Mesenchymal stem cell of adipose (primary cell): ENCODE measurements around the gene CABCOCO1.

- CAGE, long polyA plus RNA: no peak
These were observed 171.0 kb downstream of the SLC16A9 start for GRCh38 chr10:59538711-59539051.

DNA sequence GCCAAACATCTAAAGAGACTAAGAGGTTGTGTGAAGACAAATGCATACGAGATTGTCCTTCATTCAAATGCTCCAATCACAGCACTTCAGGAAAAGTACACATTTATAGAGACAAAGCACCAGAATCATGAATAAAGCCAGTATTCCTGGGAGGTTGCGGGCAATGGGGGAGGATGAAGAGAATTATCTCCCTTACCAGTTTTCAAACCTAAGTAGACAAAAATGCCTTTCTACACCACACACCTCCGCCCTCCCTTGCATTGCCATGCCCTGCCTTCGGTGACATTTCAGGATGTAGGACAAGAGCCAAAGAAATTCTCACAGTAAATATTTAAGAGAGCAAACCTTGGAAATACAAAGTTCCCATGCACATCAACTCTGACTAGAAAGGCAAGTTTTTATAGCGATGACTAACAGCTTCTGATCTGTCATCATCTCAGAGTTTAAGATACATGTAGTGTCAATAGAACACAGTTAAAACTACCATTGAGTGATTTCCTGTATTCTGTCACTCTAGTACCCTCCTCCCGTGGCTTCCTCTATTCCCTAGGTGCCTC is 20.9 kb downstream of the SLC16A9 start:
- CAGE, long polyA plus RNA: no peak

DNA sequence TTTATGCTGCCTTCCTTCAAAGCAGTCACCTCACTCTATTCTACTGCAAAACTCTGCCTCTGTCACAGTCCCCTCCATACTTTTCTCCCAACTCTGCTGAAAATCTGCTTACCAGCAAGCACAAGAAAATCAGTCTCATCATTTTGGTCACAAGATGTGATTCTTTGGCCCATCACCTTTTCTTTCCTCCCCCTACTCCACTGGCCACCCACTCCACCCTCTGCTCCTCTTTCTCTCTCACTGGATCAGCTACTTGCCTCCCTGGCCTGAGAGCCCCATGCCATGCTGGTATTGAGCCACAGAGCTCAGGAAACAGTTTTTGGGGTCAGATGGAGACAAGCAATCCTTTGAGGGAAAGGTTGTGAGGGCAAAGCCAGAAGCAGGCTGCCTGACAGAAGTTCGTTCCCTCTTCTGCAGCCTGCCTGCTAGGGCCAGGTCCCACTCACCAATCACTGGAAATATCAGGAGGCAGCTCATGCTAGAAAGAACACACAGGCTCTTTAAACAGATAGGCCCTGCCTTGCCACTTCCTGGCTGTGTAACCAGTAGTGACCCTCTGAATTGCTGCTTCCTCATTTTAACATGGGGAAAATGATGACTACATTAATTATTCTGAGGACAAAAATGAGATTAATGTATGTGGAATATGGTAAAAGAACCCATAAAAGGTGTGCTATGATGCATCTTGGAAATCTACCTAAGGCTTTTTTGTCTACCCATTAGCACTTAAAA is 50.3 kb upstream of the MRLN start:
- CAGE, long polyA plus RNA: no peak

- CAGE, long polyA plus RNA: no peak
These were observed 36.6 kb downstream of the CCDC6 start for GRCh38 chr10:59869452-59870416.

DNA sequence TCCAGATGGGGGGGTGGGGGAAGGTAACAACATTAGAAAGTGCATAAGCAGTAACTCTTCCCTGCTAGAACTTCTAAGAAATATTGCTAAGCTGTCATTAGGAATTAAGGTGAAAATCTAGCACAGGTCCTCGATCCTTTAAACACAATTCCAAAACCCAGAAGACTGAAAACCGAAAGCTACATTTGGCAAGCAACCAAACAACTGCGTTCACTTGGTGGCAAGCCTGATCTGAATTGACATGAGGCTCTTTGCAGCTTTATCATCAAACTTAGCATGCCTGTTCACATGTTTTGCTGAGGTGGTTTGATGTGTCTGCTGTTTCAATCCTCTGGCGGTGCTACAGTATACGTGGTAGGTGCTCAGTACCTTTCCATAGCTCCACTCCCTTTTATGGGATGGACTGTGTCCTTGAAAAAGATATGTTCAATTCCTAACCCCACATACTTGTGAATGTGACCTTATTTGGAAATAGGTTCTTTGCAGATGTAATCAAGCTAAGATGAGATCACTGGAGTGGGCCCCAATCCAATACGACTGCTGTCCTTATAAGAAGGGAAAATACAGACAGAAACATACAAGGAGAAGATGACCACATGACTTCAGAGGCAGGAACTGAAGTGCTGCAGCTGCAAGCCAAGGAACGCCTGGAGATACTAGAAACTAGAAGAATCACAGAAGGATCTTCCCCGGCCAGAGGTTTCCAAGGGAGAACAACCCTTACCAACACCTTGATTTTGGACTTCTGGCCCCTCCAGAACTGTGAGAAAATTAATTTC is 33.4 kb downstream of the CCDC6 start:
- CAGE, long polyA plus RNA: no peak

- CAGE, long polyA plus RNA: no peak
These were observed 24.6 kb downstream of the CCDC6 start for GRCh38 chr10:59881861-59882147.

- CAGE, long polyA plus RNA: no peak
These were observed 20.9 kb downstream of the CCDC6 start for GRCh38 chr10:59885391-59885989.

DNA sequence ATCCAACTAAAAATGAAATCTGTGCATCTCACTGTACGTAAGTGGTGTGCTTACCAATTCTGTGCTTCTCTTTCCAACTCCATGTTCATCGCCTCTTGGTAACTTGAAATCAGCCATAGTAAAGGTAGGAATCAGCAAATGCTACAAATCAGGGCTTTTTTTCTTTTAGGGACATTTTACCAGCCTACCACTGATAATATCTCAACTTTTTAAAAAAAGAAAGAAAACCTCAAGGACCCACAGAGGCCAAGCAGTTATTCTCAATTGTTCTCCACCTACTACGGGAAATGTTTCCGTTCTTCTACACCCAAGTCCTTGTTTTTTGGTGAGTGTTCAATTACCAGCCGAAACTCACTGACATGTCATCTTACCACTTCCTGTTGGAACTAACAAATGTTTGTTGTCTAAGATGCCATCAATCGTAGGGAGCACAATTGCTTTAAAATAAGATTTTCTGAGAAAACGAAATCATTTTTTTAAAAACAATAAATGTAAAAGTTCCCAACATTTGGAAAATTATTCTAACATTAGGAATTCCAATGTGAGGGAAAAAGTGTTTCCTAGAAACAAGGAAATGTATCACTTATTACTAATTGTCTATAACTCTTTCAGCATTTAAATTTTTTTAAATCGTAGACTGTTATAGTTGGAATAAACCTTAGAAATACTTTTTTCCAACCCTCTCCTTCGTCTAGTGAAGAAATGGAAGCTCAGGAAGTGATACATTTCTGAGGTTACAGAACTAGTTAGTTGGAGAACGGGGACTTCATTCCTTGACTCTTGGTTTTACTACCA is 50.1 kb upstream of the CDK1 start:
- CAGE, long polyA plus RNA: no peak

DNA sequence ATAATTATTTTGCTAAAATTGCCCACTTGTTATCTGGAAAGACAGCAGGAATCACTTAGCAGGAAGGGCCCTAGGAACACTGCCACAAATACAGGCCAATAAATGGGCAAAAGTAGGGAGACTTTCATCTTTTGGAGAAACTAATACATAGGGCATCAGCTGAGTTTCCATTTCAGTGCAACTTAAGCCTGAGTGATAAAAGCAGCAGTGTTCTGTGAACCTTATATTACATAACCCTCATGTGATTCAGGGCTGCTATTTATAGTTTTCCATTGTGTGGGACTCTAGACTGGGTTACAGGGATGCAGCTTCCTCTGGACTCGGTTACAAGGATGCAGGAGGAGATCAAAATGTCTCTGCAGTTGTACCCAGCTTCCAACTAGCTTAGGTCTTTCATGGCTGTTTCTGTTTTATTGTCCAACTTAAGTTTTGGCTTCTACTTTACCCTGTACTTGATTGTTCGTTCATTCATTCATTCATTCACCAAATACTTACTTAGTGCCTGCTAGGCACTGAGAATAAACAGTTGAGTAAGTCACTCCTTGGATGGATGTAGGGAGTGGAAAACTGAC is 32.6 kb downstream of the CDK1 start:
- CAGE, long polyA plus RNA: no peak

DNA sequence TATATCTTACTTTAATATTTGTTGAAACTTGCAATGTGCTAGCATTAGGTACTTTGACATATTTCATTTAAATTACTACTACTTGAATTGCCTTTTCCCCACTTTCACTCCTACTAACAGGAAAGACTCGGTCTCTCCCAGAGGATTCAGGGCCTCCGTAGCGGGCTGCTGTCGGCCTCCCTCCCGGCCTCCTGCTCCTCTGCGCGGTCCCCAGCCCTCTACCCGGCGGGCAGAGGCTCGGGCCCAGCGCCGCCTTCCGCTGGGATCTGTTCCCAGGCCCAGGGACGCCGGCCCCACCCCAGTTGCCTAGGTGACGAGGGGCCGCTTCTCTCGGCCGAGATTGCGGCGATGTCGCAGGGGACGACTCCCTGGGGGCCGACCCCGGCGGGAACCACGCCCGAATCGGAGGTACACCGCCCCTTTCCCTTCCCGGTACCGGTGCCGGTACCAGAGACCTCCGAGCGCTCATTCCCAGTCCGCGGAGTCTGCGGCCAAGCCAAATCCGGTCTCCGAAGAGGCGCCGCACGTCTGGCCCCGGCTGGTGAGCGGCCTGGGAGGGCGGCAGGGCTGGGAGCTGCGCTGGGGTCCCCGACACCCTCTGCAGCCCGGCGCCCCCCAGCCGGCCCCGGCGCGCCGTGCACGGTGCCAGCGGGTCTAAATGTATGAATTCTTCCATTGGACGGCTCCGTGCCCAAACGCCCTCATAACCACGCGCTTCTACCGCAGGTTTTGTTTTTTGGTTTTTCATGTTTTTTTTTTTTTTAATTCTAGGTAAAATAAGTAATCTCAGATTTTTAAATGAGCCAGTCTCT is at the start of gene CABCOCO1:
Gene CABCOCO1, plus strand, starts transcription at position 305 of the 812 bp plus-strand sequence.
- CAGE, long polyA plus RNA: no peak

DNA sequence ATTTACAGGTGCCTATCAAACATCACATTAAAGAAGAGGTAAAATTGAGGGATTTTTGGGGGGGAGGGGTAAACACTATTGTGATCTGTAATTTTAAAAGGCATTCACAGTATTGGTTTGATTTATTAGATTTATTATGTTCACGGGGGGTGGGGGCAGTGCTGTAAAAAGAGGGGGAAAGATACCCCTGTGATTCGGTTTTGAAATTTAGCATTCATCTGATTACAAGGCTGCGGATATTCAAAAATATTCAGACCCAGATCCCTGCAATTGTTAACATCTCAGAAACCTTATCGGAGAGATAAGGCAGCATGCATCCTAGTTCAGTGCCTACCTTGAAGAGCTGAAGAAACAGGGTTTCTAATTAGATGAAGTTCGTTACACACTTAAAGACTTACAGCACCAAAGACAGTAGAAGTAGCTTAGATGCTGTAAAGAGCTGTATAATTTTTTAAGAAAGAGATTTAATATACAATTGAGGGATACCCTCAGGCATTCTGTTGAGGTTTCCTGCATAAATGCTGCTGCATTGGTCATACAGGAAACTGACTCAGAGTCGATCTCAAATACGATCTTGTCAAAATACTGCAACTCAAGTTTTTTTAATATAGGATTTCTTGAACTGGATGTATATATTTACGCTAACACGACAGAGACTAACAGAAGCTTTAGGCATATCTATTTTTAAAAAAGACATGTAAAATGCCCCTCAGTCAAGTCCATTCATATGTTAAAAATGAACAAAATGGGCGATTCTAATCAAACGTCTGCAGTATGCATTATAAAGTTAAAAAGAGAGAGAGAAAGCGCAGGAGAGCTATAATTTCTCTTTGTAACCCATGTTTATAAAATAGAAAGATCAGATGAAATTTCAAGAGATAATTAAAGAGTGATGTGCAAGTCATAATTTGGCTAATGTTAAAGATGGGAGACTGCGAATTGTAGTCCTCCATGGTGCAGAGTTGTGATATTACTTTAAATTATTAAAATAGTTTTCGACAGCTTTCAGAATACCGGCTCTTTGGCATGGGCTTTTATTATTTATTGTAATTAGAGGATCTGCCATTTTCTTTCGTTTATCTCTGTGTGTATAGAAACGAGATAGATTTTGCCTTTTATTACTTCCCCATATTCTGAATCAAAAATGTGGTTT is 2.4 kb upstream of the ARID5B start:
- CAGE, long polyA plus RNA: no peak

GRCh38 chr10:62005541-62006179 is 104.2 kb downstream of the ARID5B start:
- CAGE, long polyA plus RNA: no peak

DNA sequence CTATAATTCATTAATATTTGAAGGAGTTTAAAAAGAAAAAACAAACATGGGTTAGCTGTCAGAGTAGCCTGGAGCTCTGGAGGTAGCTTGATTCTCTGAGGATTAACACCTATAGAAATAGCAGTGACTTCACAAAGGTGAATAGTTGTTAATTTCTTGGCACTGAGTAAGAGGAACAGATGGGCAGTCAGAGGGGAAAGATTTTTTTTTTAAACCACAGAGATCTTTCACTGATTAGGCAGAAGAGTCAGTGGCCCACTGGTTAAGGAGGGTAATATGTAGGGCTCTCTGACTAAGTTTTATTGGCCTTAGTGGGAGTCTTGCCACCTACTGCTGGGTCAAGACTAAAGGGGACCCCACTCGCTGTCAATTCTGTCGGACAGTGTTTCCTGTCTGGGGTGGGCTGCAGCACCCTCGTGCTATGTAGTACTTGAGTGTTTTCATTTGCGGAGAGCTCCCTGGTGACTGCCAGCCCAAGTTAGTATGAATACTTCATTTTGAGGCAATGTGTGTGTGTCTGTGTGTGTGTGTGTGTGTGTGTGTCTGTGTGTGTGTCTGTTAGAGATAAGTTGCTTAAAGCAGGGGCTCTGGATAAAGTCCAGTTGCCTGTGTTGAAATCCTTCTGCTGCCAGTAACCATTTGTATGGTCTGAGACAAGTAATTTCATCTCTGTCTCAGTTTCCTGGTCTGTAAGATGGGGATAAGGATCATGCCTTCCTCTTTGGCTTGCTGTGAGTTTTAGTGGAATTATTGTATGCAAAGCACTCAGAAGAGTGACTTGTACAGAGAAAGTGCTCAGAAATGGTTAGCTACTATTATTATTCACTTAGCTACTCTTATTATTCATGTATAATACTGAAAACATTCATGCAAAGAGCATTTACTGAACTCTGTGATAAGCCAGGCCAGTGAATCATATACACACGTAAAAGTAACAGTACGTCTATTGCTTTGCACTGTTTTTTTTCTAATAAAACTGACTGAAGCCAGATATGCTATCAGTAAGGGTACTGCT is 145.3 kb downstream of the ARID5B start:
- CAGE, long polyA plus RNA: no peak

GRCh38 chr10:62049809-62050250 is 148.3 kb downstream of the ARID5B start:
- CAGE, long polyA plus RNA: no peak

GRCh38 chr10:62050251-62050681 is 148.8 kb downstream of the ARID5B start:
- CAGE, long polyA plus RNA: no peak

GRCh38 chr10:62069342-62069876 is 167.9 kb downstream of the ARID5B start:
- CAGE, long polyA plus RNA: no peak

GRCh38 chr10:62183269-62183908 is 85.3 kb downstream of the RTKN2 start:
- CAGE, long polyA plus RNA: no peak

- CAGE, long polyA plus RNA: no peak
These were observed 6.3 kb upstream of the RTKN2 start for GRCh38 chr10:62274934-62275394.

DNA sequence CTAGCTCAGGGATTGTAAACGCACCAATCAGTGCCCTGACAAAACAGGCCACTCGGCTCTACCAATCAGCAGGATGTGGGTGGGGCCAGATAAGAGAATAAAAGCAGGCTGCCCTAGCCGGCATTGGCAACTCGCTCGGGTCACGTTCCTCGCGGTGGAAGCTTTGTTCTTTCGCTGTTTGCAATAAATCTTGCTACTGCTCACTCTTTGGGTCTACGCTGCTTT is 12.5 kb upstream of the RTKN2 start:
- CAGE, long polyA plus RNA: no peak

DNA sequence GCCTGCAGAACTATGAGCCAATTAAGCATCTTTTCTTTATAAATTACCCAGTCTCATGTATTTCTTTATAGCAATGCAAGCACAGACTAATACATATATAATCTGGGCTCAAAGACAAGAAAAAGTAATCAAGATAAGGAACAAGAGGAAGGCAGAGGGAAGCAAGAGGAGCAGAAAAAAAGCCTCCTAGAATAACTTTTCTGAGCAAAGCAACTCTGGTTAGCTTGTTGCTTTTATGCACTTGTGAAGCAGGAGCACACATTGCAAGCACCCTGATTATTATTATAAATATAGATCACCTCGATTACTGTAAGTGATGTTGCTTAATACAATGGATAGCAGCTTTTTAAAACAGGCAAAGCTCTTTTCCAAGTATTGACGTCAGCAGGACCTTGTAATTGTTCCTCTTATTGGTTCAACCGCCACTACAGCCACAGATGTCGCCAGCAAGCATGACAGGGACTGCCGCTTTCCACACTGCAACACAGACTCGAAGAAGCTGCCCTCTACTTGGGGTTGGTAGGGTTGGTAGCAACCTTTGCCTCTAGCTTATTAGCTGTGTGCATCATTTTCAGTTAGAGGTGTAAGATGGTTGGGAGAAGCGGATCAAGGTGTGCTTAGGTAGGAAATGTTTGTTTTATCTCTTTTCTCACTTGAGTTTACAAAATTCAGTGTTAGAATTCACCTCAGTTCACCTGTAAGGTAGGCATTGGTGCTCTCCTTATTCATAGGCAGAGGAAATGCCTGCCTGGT is 167.6 kb downstream of the ZNF365 start:
- CAGE, long polyA plus RNA: no peak